ENCODE results near the genes DLK1, HSP90AA1 and TECPR2.

- RRBS: no CpG with 5 or more reads among the region's 8 CpGs
These were observed 29.7 kb downstream of the BEGAIN start for GRCh38 chr14:100557494-100557910.

- RRBS: 78% methylated on average over 3 of the region's 20 CpGs
These were observed 28.8 kb downstream of the BEGAIN start for GRCh38 chr14:100558130-100559020.

DNA sequence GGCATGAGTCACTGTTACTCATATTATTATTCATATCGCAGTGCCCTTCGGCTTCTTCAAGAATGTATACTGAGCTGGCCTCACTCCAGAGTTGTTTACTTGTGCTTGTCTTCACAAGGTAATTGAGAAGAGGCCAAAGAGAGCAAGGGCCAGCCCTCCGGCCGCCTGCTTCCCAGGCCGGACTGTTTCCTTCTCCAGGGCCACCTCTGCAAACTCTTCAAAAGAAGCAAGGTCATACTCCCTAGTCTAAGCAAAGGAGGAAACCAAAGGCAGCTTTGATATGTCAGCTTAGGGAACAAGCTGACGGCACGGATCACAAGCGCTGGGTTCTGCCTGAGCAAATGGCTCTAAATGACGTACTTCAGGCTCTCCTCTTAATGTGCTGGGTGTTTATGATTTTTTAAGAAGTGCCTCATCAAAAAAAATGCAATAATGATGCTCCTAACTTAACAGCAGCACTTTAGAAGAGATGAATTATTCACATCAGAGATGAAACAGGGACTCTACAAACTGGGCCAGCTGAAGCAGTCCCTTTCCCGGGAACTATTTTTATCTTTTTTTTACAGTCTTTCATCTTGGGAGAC, 65.7 kb upstream of the DLK1 start:
- RRBS: no CpG with 5 or more reads among the region's 10 CpGs

DNA sequence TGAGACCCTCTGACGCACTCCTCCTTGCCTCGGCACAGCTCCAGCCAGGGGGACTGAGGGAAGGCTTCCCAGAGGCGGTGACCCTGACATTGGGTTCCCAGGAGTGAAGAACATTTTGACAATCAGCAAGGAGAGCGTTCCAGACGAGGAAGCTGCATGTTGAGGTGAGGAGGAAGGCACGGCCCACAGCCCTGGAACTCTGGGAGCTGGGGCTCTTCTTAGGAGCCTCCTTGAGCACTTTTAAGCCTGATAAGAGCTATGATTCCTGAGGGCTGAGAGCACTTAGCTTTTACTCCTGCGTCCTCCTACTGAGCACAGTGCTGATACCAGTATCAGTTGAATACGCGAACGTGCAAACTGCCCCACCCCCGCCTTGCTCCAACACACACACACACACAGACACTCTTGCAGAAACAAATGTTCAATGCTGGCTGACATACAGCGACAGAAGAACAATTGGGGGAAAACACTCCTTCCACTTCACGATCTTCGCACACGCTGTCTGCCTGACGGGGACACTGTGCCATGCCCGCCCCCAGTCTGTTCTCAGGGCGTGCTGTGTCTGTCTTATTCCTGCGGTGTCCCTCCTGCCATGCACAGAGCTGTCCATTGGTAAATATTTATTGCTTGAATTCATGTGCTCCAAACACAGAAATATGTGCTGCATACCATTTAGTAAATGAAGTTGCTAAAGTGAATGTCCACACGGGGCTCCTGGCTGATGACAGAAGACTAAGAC, 57.2 kb upstream of the DLK1 start:
- RRBS: no CpG with 5 or more reads among the region's 20 CpGs

- RRBS: 24% methylated on average over 23 of the region's 114 CpGs
These were observed at the start of gene DLK1 for GRCh38 chr14:100726416-100727409. Gene DLK1, plus strand, starts transcription at chr14:100726892.

GRCh38 chr14:100935865-100936204, 32.3 kb upstream of the RTL1 start:
- RRBS: no CpG with 5 or more reads among the region's 2 CpGs

DNA sequence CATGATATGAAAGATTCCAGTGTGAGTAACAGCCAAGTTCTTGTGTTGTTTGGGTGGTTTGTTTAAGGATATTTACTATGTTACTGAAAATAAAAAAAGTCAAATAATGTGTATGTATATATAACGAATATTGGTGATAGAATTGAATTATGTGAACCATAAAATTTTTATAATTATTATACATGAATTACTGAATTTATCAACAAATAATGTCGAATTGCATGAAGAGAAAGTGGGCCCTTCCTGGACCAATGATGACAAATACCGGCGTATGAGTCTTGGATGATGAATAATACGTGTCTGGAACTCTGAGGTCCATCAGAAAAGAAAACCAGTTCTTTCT, 65.2 kb upstream of the RTL1 start:
- RRBS: no CpG with 5 or more reads among the region's 5 CpGs

DNA sequence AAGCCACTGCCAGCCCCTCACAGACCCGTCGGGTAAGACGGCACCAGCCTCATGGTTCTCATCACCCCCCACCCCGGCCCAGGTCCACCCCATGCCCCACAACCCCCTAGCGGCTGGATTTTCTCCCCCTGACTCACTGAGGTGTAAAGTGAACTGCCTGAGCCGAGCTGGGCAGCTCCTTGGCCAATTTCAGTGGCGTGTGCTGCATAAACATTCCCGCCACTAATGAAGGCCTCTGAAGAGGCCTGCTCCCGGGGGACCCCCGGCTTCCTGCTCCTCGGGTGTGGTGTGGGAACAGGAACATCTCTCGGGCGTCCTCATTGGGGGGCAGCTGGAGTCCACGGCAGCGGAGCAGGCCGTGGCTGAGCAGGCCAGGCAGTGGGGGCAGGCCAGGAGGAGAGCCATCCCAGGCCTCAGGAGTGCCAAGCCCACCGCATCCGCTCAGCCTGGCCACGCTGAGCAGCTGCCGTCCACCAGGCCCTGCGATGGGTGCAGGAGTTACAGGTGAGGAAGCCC, 249.4 kb upstream of the PPP2R5C start:
- RRBS: no CpG with 5 or more reads among the region's 21 CpGs

- RRBS: no CpG with 5 or more reads among the region's 13 CpGs
These were observed 48.0 kb upstream of the PPP2R5C start for GRCh38 chr14:101713414-101714026.

- RRBS: no CpG with 5 or more reads among the region's 14 CpGs
These were observed 46.7 kb downstream of the PPP2R5C start for GRCh38 chr14:101807915-101808881.

GRCh38 chr14:101834359-101835005, 73.0 kb downstream of the PPP2R5C start:
- RRBS: no CpG with 5 or more reads among the region's 5 CpGs

DNA sequence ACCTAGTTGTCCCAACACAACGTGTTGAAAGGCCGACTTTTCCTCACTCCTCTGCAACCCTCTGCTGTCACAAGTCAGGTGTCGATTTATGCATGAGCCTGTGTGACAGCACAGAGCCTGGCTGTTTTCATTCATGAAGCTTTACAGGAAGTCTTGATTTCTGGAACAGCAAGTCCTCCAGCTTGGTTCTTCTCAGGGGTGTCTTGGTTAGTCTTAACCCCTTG, 88.2 kb downstream of the PPP2R5C start:
- RRBS: no CpG with 5 or more reads among the region's 3 CpGs

GRCh38 chr14:101962254-101962892, 2.0 kb upstream of the DYNC1H1 start:
- RRBS: no CpG with 5 or more reads among the region's 8 CpGs

DNA sequence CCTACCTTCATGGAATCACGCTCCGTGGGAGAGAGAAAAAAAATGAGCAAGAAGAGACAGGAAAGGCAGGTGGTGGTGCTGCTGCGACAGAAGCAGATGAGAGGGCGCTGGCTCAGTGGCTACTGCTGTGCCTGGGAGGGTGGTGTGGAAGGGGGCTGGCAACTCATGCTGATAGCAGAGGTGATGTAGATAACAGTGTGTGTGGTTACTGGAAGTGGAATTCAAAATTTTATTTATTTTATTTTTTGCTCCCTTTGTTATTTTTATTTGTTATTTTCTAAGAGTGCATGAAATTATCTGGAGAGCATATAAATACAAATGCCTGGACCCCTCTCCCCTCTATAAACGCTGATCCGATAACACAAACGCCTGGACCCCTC, 33.5 kb downstream of the DYNC1H1 start:
- RRBS: no CpG with 5 or more reads among the region's 7 CpGs

GRCh38 chr14:102016566-102017395, 52.4 kb downstream of the DYNC1H1 start:
- RRBS: no CpG with 5 or more reads among the region's 18 CpGs

- RRBS: no CpG with 5 or more reads among the region's 16 CpGs
These were observed 57.3 kb downstream of the HSP90AA1 start for GRCh38 chr14:102029434-102030152.

DNA sequence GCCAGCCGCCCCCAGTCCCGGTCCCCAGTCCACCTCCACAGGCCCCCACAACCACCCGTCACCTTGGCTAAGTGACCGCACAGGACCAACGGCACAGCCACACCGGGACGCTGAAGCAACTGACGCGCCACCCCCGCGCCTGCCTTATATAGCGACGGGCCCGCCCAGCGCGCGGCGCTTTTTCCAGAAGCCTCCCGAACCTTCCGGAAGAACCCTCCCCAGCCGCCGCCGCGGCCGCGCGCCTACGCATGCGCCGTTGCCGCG, at the start of gene HSP90AA1:
TSS of gene HSP90AA1 (minus strand) at position 121 of the 264 bp plus-strand sequence.
- RRBS: 1% methylated on average over 15 of the region's 32 CpGs

GRCh38 chr14:102184578-102185084, 44.9 kb downstream of the WDR20 start:
- RRBS: no CpG with 5 or more reads among the region's 12 CpGs

GRCh38 chr14:102326521-102326984, 7.0 kb downstream of the ZNF839 start:
- RRBS: no CpG with 5 or more reads among the region's 14 CpGs

DNA sequence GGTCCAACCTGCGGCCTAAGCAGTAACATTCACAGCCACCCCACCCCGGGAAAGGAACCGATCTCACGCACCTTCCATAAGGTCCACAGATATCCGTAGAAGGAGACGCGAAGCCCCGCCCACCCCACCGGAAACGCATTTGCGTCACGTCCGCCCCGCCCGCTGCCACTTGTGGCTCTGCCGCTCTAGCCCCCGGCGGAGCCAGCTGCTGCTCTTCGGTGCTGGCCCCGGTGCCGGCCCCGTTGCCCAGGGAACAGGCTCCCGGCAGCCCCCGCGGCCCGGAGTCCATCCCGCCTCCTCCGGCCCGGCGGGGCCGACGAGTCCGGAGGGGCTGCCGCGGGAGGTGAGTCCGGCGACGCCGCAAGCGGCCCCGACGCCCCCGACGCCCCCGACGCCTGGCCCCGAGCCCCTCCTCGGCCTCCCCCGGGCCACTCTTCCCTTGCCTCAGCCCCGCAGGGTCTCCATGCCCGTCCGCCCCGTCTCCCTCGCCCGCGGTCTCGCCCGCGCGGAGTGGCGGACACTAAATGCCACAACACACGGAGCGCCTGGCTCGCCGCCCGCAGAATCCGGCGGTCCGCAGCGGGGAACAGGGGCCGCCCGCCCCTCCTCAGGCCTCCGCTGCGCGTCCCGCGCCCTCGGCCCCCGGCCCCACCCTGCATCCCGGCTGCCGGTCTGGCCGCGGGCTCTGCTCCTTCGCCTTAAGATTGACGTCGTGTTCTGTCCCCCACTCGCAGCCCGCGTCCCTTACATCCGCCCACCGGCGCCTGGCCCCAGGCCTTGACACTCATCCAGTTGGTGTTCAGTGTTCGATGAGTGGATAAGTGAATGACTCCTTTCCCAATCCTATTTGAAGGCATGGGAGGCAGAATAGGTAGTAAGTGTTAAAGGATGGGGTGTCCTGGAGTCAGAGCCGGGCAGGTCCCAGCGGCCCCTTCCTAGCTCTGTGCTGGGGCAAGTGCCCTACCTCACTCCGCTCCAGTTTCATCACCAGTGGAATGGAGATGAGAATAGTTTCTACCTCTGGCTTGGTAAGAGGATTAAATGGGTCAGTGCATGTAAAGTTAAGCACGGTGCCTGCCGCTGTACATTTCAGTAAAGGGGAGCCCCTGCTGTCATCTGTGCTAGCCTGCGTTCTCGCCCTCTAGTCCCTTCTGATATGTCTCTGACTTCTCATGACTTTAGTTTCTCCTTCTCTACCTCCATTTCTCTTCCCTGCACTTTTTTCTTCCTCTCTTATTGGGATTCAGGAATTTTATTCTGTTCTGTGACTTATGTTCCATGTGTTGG, at the start of gene TECPR2:
TSS of gene TECPR2 (plus strand) at position 168 of the 1,287 bp plus-strand sequence.
- RRBS: 1% methylated on average over 48 of the region's 100 CpGs